NALM6 (cell line): ENCODE measurements around the genes PRL, HDGFL1, MRS2, ALDH5A1 and HFE.

GRCh38 chr6:22296752-22297216 lies at the start of gene PRL:
Gene PRL, minus strand, starts transcription at chr6:22297036.
- PRO-cap, result no peak

- PRO-cap, result no peak
Measured at GRCh38 chr6:22569141-22570360, at the start of gene HDGFL1. Gene HDGFL1, plus strand, starts transcription at chr6:22569566.

DNA sequence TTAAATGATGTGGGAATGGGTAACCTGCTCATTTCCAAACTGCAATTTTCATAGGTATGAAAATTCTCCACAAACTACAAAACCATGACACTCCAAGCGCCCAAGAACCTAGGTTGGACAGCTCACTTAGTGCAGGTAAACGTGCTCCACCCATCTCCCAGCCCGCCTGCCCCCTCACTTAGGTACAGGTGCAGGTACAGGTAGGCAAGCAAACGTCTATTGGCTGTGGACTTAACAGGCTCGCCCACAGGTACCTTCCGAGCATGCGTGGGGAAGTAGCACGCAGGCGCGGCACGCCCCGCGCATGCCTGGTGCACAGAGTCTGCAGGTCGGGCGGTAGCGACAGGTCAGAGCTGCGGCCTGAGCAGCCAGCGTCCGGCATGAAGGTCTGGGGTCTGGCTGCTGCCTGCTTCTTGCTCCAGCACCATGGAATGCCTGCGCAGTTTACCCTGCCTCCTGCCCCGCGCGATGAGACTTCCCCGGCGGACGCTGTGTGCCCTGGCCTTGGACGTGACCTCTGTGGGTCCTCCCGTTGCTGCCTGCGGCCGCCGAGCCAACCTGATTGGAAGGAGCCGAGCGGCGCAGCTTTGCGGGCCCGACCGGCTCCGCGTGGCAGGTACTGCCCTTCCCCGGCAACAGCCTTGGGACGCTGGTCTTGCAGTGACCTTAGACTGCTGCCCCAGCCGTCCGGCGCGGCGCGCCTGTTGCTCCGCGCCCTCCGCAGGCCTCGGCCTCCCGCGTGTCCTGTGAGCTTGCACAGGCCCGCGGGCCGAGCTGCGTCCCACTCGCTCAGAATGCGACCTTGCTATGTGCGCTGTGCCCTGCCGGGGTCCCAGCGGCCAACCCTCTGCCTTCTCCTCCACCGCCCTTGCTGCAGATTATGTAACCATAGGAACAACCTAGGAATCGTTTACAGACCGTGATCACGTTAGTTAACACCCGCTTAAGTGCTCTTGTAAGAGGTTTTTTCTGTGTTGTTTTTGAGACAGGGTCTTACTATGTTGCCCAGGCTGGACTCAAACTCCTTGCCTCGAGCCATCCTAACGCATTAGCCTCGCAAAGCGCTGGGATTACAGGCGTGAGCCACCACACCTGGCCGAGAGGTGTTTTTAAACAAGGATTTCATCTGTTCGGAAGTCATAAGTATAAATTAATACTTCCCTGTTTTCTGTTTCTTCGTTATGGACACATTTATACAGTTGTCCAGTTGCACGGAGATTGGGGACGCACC lies at the start of gene MRS2:
TSS of gene MRS2 (plus strand) at position 316 of the 1,231 bp plus-strand sequence.
- PRO-cap, result unidirectional peak, plus-strand start at position 316 of the sequence; unidirectional peak, minus-strand start at position 796 of the sequence; unidirectional peak, minus-strand start at position 884 of the sequence

GRCh38 chr6:24494625-24495190 lies at the start of gene ALDH5A1:
Gene ALDH5A1, plus strand, starts transcription at chr6:24494969.
- PRO-cap, result bidirectional peak, plus-strand start at chr6:24494798, minus-strand start at chr6:24494828; bidirectional peak, plus-strand start at chr6:24494969, minus-strand start at chr6:24494938

GRCh38 chr6:24718545-24718888 lies 437 bp downstream of the C6orf62 start:
- PRO-cap, result no peak

GRCh38 chr6:24776569-24776999 lies 1.8 kb downstream of the GMNN start:
- PRO-cap, result no peak

GRCh38 chr6:24799143-24799296 lies 303 bp upstream of the ARMH2 start:
- PRO-cap, result no peak

GRCh38 chr6:24929350-24929701 lies 6.4 kb downstream of the RIPOR2 start:
- PRO-cap, result bidirectional peak, plus-strand start at chr6:24929572, minus-strand start at chr6:24929456

GRCh38 chr6:24980810-24981373 lies 45.1 kb upstream of the RIPOR2 start:
- PRO-cap, result no peak

DNA sequence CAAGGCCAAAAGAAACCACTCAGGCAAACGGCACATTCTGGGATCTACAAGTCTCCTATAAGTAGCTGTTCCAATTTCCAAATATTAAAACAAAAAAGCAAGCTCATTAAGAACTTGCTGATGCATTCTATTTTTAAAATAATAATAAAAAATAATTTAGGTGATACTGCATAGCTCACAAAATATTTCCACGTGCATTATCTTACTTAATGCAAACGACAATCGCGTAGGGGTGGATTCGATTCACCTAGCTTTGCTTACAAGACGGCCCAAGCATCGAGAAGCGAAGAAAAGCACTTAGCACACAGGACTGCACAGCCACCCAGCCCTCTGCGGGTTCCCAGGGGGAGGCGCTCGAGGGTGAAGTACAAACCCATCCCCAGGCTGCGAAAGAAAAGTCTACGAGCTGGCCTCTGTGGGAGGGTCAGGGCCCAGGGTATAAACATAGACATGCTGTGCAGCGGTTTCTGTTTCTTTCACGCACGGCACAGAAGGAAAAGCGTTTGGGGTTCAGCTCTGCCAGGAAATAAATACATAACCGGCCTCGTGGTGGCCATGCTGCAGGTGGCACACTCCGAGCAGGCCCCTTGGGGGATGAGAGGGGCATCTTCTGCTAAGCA lies 91.4 kb upstream of the RIPOR2 start:
- PRO-cap, result unidirectional peak, plus-strand start at position 468 of the sequence

GRCh38 chr6:25050068-25050981 lies 114.6 kb upstream of the RIPOR2 start:
- PRO-cap, result no peak

DNA sequence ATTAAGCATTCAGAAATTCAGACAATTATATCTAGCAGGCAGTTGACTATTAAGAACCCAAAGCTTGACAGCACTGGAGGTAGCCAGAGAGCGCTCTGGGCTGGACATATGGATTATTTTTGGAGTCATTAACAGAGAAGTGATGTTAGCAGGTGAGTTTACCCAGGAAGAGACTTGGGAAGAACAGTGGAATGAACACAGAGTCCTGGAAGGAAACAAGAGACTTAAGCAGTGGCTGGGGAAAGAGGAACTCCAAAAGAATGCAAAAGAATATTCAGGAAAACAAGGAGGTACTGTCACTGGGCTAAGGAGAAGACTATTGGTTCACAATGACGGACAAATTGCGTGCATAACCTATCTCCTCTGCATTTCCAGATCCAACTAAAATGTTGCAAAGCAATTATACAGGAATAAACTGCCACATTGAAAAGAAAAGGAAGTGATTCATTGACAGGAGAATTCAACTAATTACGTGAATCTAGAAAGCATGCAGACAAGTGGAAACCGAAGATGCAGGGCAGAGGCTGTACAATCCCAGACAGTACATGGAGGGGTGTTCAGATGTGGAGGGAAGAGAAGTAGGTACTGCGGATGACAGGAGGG lies 152.6 kb upstream of the RIPOR2 start:
- PRO-cap, result no peak

DNA sequence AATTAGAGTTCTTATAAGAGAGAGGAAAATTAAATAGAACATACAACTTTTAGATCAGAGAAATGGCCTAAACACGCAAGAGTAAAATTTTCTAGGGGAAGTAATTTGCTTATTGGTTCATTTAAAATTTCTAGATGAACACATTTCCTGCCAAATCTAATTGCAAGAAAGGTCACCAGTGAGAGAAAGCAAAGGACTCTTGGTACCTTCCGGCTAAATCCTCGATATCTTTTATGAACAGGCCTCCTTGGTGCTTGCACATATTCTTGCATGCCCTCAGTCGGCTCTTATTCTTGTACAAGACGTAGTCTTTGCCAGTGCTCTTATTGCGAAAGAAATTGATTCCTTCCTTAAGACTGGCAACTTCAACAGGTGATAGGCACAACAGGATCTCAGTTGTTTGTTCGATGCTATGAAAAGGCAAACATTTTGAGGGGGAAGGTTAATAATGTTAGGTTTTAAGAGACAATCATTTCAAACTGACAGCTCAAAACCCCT lies 141.7 kb upstream of the CARMIL1 start:
- PRO-cap, result no peak

DNA sequence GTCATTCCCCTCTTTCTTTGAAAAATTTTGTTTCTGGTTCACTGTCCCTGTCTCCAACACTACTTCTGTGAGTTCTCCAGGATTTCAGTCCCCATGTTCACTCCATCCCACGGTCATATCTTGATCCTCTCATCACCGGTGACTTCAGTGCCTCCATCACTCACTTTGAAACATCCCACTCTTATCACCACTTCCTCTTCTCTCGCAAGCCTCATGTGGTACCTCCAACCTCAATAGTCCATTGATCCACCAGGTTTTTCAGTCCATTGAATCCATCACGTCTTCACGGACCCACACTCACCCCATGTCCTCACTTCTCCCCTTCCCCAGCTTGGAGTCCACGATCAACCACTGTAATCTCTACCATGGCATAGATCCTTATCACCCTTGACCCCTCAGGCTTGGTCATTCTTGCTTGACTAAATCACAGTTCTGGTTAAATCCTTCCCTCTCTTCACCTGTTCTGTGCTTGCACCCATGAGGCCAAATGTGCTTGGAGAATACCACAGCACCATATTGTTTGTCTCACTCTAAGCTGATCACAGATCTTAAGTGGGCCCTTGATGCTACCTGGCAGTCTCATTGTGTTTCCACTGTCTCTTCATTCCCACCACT lies 64.9 kb downstream of the CARMIL1 start:
- PRO-cap, result no peak

GRCh38 chr6:25515455-25515818 lies 136.6 kb upstream of the SCGN start:
- PRO-cap, result no peak

- PRO-cap, result no peak
Measured at GRCh38 chr6:25755342-25755917, 888 bp downstream of the SLC17A4 start.

DNA sequence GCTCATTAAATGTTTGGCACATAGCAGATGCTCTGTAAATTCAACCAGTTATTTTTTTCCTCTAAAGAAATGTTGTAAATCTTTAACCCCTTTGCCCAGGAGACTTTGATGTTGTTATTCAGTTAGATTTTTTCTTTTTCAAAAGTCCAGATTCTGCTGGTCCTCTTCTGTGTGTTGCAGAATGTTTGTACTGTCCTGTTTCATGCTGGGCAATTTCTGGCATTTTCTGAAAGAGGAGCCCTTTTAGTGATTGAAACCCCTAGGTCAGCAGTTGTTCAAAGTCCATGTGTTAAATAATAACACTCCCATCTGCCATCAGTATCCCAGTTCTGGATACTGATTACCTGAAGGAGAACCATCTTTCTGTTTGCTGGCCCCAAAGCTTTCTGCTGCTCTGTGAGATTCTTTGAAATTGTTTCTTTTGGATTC lies 1.3 kb upstream of the SLC17A1 start:
- PRO-cap, result no peak

- PRO-cap, result bidirectional peak, plus-strand start at chr6:26087543, minus-strand start at chr6:26087484; bidirectional peak, plus-strand start at chr6:26087816, minus-strand start at chr6:26087749
Measured at GRCh38 chr6:26087015-26088301, at the start of gene HFE. Gene HFE, plus strand, starts transcription at chr6:26087429.

GRCh38 chr6:26141305-26142138 lies 14.6 kb upstream of the H1-4 start:
- PRO-cap, result no peak

GRCh38 chr6:26195754-26196485 lies 1.2 kb downstream of the H3C4 start:
- PRO-cap, result bidirectional peak, plus-strand start at chr6:26195947, minus-strand start at chr6:26195833; bidirectional peak, plus-strand start at chr6:26196202, minus-strand start at chr6:26196166